Umbilical cord (tissue), 2 donors: ENCODE results near the genes DPY30 and BIRC6.

- RAMPAGE, long total RNA = no peak
Observed at GRCh38 chr2:31297497-31297898, 63.5 kb downstream of the EHD3 start.

DNA sequence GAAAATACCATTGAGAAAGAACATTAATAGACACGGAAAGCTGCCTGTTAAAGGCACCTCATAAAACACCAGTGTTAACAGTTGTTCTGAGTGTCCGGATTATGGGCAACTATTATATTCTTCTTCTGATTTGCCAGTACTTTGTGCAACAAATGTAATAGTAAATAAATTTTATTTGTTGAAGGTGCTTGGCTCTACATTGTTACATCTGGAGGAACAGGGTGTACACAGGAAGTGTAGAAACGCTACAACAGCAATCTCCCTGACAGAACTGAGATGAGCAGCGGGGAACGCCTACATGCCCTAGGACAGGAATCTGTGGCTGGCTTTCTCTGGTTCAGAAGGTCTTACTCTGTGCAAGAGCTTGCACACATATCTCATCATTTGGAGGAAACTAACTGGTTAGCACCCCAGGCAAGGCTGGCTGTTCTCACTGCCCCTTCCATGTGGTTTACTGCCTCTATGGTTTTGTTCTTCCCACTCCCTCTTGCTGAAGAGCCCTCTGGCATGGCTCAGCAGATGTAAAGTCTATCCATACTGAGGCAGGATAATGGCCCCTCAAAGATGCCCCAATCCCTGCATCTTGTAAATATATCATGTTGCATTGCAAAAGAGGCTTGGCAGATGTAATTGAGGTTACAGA, 85.8 kb downstream of the EHD3 start:
- RAMPAGE, long total RNA = no peak

- RAMPAGE, long total RNA = no peak
Observed at GRCh38 chr2:31812053-31812689, 198.6 kb downstream of the MEMO1 start.

- RAMPAGE, long total RNA = no peak
Observed at GRCh38 chr2:31904522-31904889, 106.3 kb downstream of the MEMO1 start.

GRCh38 chr2:31939703-31940879, 70.7 kb downstream of the MEMO1 start:
- RAMPAGE, long total RNA = no peak

- RAMPAGE, long total RNA = no peak
Observed at GRCh38 chr2:31980595-31981067, 30.2 kb downstream of the MEMO1 start.

GRCh38 chr2:31998869-31999928, 11.6 kb downstream of the MEMO1 start:
- RAMPAGE, long total RNA = no peak

GRCh38 chr2:32039371-32040431, at the start of gene DPY30:
DPY30 (minus strand) TSS chr2:32039805.
- RAMPAGE, long total RNA = start-site peak on the minus strand at chr2:32039749-32039793, 228 and 88 reads in 2 replicates

- RAMPAGE, long total RNA = no peak
Observed at GRCh38 chr2:32203472-32204050, 37.9 kb downstream of the SLC30A6 start.

DNA sequence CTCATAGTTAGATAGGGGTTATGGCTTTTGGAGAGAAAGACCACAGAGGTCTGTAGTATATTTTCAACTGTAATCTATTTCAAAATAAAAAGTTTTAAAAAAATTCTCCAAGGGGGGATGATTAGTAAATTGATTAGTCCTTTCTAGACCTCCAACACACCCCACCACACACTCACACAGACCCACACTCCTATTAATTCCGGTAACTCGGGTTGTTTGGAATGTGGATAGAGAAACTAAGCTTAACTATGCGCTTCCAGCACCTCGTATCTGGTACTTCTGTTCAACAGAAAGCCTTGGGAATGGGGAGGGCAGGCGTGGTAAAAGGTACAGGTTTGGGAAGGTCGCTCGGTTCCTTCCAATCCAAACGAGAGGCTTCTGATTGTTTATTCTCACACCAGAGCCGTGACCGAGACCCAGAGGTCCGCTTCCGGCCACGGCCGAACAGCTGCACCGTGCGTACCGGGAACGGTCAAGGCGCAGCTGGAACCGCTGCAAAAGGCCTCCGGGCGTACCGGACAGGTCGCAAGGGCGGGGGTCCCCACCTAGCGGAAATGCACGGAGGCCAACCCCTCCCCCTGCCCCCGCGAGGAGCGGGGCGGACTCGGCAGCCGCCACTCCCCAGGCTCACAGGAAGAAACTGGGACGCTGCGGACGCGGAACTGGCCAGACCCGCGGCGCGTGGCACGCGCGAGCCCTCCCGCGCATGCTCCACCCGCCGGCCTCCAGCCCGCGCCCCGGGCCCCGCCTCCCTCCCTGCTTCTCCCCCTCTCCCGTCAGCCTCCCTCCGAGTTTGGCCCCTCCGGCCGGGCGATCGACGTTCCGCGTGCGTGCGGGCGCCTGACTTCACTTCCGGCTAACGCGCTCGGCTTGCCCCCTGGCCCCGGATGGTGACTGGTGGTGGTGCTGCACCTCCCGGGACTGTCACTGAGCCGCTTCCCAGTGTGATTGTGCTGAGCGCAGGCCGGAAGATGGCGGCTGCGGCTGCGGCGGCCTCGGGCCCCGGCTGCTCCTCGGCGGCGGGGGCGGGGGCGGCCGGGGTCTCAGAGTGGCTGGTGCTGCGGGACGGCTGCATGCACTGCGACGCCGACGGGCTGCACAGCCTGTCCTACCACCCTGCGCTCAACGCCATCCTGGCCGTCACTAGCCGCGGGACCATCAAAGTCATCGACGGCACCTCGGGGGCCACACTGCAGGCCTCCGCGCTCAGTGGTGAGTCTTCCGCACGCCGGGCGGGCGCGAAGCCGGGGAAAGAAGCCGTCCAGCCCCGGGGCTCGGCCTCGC, at the start of gene BIRC6:
Gene BIRC6 (plus strand): TSS at position 749 of the 1,284 bp plus-strand sequence.
- RAMPAGE, long total RNA = no peak

DNA sequence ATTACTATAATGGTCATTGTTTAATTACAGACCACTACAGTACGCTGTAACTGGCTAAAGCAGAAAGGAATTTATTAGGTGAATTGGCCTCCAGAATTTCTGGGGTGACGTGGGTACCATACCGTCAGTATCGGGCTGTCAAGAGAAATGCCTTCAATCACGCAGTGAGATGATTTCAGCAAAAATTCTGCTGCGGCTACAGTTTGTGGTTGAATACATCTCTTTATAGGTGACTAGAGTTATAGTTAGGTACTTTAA, 128.2 kb downstream of the TTC27 start:
- RAMPAGE, long total RNA = no peak

DNA sequence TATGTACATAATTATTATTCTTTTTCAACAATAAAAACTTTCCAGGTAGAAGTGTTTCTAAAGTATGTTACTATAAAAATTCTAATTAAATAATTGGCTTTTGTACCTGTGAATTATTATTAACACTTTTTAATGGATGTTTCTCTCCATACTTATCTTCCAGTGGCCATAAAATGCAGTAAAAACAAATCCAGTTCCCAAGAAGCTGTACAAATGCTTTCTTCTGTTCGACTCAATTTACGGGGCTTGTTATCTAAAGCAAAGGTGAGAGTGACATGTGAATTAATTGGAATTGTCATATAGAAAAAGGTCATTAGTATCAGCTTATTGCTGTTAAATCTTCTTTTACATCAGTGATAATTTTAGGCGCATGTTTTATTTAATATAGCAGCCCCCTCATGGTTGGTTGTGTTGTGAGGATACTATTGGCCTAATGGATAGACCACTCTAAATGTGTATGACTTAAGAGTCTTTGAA, 129.4 kb upstream of the LTBP1 start:
- RAMPAGE, long total RNA = no peak

DNA sequence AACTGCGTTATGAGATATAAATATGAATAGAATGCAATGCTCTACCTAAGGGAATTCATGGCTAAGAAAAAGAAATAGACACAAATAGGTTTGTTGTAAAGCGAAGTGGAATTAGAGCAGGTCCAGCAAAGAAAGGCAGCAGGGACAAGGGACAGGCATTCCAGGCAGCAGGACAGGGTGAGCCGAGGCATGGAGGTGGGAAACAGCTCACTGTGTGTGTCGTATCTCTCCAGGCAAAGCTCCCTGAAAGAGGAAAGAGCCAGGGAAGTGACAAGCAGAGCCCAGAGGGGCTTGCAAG, 46.2 kb upstream of the LTBP1 start:
- RAMPAGE, long total RNA = no peak

GRCh38 chr2:32924611-32924899, 22.2 kb upstream of the LTBP1 start:
- RAMPAGE, long total RNA = no peak

- RAMPAGE, long total RNA = no peak
Observed at GRCh38 chr2:33137211-33137608, 190.5 kb downstream of the LTBP1 start.

DNA sequence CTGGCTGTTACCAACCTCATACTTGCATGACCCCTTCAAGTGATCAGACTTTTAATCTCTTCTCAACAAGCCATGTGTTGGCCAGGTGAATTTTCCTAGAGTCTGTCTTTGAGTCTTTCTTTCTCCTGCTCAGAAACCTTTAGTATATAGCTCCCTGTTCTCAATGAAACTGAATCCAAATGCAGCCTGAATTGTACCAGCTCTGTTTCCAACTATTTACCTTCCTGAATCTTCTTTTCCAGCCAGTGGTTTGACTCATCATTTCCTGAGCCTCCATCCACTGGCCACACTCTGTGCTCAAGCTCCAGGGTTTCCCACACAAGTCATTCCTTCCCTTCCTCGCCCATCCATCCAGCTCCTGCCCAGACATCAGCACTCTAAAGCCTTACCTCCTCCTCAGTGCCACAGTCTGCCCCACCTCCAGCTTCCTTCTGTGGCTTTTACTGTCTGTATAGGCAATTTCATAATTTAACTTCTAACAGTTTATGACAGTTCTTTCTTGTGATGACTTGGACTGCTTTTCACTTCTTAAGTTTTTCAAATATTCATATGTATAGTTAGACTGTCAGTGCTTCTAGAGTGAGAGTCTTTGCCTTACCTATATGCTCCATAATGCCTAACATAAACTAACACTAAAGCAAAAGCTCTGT, 233.6 kb upstream of the RASGRP3 start:
- RAMPAGE, long total RNA = no peak

GRCh38 chr2:33338514-33338890, 137.9 kb upstream of the RASGRP3 start:
- RAMPAGE, long total RNA = no peak

- RAMPAGE, long total RNA = no peak
Observed at GRCh38 chr2:33494481-33494680, 17.9 kb downstream of the RASGRP3 start.

DNA sequence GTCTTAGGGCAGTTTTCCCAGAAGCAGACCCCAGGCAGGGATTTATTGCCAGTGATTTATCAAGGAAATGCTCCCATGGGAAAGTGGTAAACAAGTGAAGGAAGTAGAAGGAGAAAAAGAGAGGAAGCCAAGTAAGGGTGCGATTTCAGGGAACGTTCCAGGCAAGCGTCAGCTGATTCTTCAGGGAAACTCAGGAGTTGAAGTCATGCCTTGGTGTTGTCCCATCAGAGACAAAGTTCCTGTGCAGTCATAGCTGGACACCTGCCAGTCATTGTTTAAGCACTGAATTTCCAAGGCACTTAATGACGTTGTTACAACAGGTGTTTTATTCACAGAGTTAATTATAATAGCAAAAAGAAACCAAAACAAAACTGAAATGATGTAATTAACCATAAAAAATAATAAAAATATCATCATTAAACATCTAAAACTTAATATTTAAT, 381.8 kb upstream of the CRIM1 start:
- RAMPAGE, long total RNA = no peak

DNA sequence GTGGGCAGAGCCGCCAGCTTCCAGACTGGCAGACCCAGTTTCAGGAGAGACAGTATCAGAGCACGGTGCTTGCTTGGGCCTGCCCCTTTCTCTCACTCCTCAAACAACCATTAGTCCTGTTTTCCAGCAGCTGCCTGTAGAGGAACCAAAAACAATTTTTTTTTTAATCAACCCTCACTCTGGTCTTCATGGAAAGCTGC, 25.1 kb upstream of the CRIM1 start:
- RAMPAGE, long total RNA = no peak